SK-N-DZ (cell line): ENCODE results near the genes SPART and COG6.

DNA sequence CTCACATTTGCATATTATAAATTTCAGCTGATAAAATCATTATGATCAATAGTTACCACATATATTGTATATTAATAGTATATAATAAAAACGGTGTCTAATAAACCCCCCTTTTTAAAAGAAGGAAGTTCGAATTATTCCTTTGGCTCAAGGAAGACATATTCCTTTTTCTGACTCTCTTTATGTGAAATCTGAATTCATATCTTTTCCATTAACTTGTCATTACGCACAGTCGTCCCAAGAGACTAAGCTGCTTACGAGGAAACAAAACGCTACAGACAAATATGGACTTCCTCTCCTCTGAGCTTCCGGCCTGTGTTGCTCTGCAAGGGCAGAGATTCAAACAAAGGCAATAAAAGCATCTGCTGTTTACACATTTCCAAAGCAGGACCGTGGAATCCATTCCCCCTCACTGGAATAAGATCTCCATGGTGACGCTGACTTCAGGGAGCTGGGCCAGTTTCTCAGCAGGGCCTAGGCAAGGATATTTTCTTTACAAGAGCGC, 177.8 kb downstream of the DCLK1 start:
RAMPAGE:
- cytosol, long total RNA, result no peak
- nucleus, long total RNA, result no peak

DNA sequence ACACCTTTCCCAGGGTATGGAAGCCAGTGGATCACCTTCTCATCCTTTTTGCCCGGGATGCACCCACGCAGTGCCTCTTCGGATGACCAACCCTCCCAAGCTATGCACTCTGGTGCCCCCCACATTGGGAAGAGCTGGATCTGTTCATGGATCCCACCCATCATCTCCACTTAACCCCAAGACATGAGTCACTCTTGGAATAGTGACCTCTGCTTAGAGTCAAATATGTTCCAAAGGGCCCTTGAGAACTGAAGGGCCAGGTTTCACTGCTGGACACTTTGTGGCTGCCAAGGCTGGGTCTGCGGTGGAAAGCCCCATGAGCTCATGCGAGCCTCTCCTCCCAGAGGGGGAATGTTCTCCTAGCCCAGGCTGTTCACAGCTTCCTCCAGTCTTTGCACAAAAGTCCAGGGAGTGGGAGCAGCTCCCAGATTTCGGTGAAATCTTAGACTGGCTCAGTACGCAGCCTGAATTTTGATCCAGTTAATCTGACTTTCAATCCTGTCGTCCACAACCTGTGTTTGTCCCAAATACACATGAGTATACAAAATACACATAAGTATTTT, 693 bp upstream of the DCLK1 start:
RAMPAGE:
- cytosol, long total RNA, result no peak
- nucleus, long total RNA, result no peak

RAMPAGE:
- cytosol, long total RNA, result start-site peak on the minus strand at chr13:36346323-36346371, 74 and 77 reads in 2 replicates; start-site peak on the minus strand at chr13:36346669-36346750, 880 and 1,164 reads in 2 replicates
- nucleus, long total RNA, result start-site peak on the minus strand at chr13:36346663-36346744, 220 and 32 reads in 2 replicates
Measured at GRCh38 chr13:36346190-36347230, at the start of gene SPART. TSS of gene SPART (minus strand) at chr13:36346394.

RAMPAGE:
- cytosol, long total RNA, result no peak
- nucleus, long total RNA, result no peak
Measured at GRCh38 chr13:37715665-37716145, 117.1 kb upstream of the POSTN start.

GRCh38 chr13:38146812-38147299, 202.8 kb upstream of the UFM1 start:
RAMPAGE:
- cytosol, long total RNA, result no peak
- nucleus, long total RNA, result no peak

GRCh38 chr13:38421817-38422236, 72.2 kb downstream of the UFM1 start:
RAMPAGE:
- cytosol, long total RNA, result no peak
- nucleus, long total RNA, result no peak

GRCh38 chr13:38932605-38932804, 58.1 kb downstream of the STOML3 start:
RAMPAGE:
- cytosol, long total RNA, result no peak
- nucleus, long total RNA, result no peak

DNA sequence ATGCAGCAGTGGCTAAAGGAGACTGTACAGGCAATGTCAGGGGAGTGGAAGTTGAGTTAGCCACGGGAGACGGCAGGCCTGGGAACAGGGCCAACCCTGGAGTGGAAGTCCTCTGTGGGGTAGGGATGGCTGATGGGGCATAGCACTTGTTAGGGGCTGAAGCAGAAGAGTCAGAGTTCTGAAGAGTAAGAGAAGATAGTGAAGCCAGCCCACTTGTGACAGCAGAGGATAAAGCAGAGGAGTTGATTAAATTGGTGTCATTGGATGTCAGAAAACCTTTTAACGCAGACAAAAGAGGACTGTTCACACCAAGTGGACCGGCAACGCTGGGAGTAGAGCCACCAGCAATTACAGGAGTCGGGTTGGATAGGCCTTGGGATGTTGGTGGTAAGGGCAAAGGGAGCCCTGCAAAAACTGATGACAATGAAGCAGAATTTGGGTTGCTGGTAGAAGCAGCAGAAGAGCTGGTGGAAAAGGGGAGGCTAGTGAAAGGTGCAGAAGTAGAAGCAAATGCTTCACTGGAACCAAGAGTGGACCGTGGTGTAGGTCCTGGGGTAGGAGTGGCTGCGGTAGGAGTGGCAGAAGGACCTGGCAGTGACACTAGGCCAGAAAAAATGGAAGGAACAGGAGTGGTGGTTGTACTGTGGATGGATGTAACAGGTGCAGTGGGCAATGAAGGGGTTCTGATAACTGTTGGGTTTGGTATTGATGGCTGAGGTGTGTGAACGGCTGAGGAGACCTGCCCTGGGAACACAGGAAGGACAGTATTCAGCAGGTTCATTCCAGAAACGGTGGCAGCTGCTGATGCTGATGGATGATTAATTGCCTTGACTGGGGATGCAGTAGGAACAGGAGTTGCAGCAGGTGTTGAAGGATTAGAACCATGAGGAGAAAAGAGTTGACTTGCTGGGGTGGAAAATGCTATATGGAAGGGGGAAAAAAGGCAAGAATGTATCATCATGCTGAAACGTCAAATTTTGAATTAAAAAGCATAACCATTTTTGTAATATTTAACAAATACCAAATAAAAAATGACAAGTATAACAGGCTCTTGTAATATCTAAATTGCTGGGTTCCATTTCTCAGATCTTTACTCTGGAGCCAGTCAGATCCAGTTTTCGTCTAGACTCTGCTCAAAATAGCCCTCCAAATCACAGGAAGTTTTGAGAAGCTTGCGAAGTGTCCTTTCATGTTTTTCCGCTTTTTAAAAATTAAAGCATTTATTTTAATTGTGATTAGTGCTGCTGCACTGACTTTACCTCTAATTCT, 23.4 kb upstream of the STOML3 start:
RAMPAGE:
- cytosol, long total RNA, result no peak
- nucleus, long total RNA, result no peak

DNA sequence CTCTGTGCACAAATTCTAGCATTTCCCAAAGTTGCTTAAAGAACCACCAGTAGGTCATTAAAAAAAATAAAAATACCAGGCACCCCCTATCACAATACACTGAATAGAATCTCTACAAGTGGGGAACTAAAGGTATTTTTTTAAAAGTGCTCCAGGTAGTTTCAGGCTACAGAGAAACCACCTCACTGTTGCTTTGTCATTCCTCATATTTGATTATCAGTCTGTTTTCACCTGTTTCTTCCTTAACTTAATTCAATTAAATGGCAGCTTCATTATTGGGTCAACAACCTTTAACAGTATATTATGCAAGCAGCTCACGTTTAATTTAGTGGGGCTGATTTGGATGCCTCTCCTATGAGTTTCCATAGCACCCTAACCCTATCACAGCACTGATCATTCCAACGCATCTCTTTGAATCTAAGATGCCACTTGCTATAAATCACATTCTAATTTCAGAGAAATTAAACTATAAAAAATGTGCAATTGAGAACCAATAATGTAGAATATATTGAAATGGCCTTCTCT, 16.4 kb downstream of the PROSER1 start:
RAMPAGE:
- cytosol, long total RNA, result no peak
- nucleus, long total RNA, result no peak

DNA sequence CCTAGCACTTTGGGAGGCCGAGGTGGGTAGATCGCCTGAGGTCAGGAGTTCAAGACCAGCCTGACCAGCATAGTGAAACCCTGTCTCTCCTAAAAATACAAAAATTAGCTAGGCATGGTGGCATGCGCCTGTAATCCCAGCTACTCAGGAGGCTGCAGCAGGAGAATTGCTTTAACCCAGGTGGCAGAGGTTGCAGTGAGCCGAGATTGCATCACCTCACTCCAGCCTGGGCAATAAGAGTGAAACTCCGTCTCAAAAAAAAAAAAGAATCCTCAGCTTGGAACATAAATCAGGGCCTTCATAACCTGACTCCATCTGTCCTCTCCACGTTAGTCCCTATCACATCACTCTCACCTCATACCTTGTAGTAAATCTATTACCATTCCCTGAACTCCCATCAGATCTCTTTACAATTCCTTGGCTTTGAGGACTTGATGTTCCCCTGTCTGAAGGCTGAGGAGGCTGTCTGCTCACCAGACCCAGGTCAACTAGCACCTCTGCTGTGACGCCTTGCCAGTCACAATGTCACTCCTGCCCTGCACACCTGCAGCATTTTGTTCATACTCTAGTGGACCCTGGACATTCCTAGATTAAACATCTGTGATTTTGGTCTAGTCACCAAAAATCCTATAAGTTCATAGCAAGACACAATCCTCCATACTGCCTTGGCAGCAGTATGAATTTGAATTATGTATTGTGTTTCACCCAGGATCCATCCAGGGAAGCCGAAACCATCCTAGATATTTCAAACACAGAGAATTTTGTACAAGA, 15.9 kb downstream of the LHFPL6 start:
RAMPAGE:
- cytosol, long total RNA, result no peak
- nucleus, long total RNA, result no peak

GRCh38 chr13:39600677-39601423, 2.1 kb downstream of the LHFPL6 start:
RAMPAGE:
- cytosol, long total RNA, result no peak
- nucleus, long total RNA, result no peak

GRCh38 chr13:39655479-39656282, at the start of gene COG6:
TSS of gene COG6 (plus strand) at chr13:39655662.
RAMPAGE:
- cytosol, long total RNA, result start-site peak on the plus strand at chr13:39655696-39655810, 254 and 189 reads in 2 replicates
- nucleus, long total RNA, result start-site peak on the plus strand at chr13:39655688-39655759, 301 and 97 reads in 2 replicates

DNA sequence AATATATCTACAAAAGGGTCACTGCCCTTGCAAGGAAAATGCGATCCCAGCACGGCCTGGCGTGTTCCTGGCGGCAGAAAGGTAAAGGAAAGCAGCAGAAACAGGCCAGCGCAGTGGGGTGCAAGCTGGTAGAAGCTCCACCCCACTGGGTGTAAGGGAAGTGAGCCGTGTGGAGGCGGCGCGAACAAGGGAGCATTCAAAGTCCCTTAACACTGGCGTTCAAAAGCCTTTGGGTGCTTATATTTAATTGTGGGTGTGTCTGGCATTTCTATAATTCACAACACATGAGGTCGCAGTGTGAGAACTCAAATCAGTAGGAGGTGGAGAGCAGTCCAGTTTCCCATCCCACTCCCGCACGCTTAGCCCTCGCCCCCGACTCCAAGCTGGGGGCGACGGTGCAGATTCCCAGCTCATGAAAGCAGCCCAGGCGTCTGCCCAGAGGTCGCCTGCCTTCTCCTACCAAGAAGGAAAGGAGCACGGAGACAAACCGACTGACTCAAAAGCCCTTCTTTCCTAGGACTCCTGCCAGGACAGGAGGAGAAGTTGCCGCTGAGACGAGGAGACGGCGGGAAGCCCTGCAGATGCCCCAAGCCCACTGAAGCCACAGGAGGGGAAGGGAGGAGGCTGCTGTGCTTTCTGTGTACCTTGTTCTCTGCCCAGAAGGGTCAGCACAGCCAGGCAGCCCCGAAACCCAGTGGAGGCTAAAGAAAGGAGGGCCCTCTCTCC, 478.3 kb downstream of the FOXO1 start:
RAMPAGE:
- cytosol, long total RNA, result no peak
- nucleus, long total RNA, result no peak

RAMPAGE:
- cytosol, long total RNA, result no peak
- nucleus, long total RNA, result no peak
Measured at GRCh38 chr13:40228442-40228972, 437.9 kb downstream of the FOXO1 start.

DNA sequence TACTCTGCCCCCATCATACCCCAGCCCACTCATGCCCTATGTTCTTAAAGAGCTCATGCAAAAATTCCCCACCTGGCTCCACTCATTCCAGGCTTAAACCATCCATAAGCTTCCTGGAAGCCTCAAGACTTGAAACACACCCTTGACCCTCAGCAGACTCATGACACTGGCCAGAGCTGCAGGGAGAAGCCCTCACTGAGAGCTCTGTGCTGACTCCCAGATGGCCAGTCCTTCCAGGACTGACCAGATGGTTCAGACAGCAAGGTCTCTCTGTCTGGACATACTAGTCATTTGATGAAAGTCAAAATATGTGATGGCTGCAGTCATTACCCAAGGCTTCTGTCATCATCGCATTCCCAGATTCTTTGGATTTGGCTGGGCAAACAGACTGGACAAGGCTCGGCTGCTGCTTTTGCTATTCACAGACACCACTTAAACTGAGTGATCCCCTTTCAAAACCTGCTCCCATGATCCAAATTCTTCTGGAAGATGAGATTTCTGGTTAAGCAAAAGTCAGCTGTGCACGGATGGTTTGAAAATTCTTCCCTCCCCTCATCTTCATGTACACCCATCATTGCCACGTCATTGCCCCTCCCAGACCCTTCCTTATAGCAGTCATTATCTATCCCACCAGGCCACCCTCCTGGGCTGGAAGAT, 397.3 kb downstream of the FOXO1 start:
RAMPAGE:
- cytosol, long total RNA, result no peak
- nucleus, long total RNA, result no peak

DNA sequence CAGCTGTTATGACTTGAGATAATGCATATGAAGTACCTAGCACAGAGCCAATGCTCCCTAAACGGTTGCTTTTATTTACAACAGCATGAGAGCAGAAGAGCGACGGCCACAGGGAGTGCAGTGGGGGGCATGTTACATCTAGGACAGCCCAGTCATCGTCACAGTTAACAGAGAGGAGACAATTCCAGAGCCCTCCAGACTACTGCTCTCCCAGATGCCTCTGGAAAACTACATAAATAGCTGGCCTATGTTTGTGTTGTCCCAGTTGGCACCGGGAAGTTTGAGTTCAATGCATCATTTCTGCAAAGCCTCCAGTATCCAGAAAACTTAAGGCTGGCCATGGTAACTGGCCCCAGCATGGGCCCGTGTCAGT, 321.6 kb downstream of the FOXO1 start:
RAMPAGE:
- cytosol, long total RNA, result no peak
- nucleus, long total RNA, result no peak

GRCh38 chr13:40438071-40438633, 228.3 kb downstream of the FOXO1 start:
RAMPAGE:
- cytosol, long total RNA, result no peak
- nucleus, long total RNA, result no peak

GRCh38 chr13:40453129-40453674, 213.2 kb downstream of the FOXO1 start:
RAMPAGE:
- cytosol, long total RNA, result no peak
- nucleus, long total RNA, result no peak

RAMPAGE:
- cytosol, long total RNA, result no peak
- nucleus, long total RNA, result no peak
Measured at GRCh38 chr13:40503801-40504609, 162.4 kb downstream of the FOXO1 start.

RAMPAGE:
- cytosol, long total RNA, result no peak
- nucleus, long total RNA, result no peak
Measured at GRCh38 chr13:40605519-40606273, 60.7 kb downstream of the FOXO1 start.